Umbilical cord (tissue), 2 donors: ENCODE measurements around a stretch of chr2.

DNA sequence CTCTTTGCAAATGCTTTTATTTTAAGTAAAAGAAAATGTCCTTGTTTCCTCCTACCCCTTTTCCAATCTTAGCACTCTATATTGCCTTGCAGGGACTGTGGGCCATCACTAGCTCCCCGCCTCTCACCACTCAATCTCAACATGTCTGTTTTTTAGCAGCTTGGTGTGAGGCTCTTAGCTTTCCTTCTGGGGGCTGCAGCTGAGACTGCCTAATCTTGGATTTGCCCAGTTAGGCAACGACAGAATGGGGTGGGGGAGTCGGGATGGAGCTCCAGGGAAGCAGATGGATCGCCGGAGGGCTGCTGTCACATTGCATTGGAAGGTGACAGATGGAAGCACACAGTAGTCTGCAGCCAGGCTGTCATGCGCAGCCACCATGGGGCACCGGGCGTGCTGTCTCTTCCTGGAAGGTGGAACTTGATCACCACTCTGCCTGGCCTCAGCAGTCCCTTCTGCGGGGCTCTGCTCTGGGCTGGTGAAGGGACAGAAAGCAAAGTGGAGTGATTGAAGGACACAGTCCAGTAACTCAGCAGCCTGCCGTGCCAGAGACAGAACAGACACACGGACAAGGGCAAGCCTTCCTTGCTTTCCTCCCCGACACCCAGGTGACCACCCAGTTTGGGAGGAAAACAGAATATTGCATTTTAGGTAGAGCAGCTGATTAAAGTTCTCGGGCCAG lies 40.7 kb downstream of the RNF144A start:
- RAMPAGE, long total RNA = no peak

- RAMPAGE, long total RNA = no peak
Observed at GRCh38 chr2:6992106-6992503, 74.9 kb downstream of the RNF144A start.

DNA sequence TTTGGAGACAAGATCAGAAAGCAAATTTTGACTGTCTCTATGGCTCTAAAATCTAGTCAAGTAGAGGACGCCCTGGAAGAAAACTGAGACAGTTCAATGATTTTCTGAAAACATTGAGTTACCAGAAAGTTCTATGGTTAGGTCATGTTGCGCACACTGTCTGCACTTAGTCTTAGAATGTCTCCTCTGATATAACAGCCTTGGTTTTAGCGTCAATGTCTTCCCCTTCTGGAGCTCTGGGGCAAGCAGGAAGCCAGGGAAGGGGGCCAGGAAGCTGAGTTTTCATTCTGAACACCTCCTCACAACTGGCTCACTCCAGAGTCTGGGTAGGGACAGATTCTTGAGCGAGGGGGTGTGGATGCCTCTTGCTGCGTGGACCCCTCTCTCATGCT lies 99.5 kb downstream of the RNF144A start:
- RAMPAGE, long total RNA = no peak

- RAMPAGE, long total RNA = no peak
Observed at GRCh38 chr2:7026603-7027170, 109.5 kb downstream of the RNF144A start.

- RAMPAGE, long total RNA = no peak
Observed at GRCh38 chr2:7038362-7039086, 121.3 kb downstream of the RNF144A start.

DNA sequence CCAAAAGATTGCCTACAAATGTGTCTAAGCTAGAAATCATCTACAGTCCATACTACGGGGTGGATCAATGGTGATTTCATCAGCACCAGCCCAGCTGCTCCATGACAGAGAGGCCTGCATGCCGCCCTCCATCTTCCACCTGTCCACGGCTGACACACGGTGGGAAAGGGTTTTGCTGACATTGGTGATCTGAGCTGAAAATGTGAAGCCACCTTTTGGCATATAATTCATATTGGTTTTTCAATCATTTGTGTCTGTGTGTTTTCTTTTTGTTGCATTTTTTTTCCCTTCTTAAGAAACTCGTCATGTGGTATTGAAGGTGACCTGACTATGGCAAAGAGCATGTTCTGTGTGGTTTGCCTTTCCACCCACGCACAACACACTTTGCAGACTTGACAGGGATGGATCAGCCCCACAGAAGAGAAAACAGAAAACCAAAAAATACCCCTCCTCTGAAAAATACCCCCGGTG lies 533.1 kb downstream of the RNF144A start:
- RAMPAGE, long total RNA = no peak

- RAMPAGE, long total RNA = no peak
Observed at GRCh38 chr2:7567504-7568052, 650.4 kb downstream of the RNF144A start.

DNA sequence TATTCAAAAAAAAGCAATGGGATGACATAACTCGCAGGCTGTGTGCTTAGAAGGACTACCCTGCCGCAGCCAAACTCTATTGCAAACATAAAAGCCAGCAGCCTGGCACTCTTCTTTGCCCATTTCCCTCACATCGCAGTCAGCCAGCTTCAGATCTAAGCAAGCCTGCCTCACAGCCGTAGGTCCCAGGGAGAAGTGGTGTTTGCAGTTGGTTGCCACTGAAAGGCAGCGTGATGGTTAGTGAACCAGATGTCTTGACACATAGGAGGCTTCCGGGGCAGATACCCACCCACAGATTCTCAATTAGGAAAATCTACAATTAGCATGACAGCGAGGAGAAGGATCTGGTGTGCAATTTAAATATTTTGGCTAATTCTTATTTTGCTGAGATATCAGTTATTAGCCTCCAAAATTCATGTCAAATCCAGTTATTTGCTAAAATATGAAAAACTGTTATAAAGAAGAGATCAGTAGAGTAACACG lies 655.3 kb downstream of the RNF144A start:
- RAMPAGE, long total RNA = no peak

- RAMPAGE, long total RNA = no peak
Observed at GRCh38 chr2:7745308-7745847, 828.2 kb downstream of the RNF144A start.

DNA sequence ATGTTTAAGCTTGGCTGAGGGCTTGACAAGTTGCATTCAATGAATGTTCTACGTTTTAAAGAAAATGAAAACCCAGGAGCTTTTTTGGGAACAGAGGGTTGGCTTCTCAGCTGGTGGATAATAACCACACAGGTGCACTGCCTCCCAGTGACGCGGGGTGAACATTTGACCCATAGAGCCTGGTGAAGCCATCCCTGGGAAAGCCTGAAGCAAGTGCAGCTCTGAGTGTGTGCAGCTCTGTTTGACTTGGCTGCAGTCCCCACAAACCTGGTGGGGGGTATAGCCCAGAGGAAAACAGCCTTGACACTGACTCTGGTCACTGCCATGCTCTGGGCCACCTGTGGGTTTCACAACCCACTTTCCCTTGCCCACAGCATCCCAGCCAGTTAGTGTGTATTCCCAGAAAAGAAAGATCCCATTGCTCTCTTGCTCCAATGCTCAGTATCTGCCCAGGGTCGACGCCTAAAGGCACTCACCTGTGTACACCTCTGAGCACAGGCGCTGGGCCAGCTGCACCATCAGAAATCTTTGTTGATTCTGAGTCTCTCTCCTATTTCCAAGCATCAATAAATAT lies 875.0 kb downstream of the RNF144A start:
- RAMPAGE, long total RNA = no peak

- RAMPAGE, long total RNA = no peak
Observed at GRCh38 chr2:8003415-8004111, 678.3 kb upstream of the ID2 start.

- RAMPAGE, long total RNA = no peak
Observed at GRCh38 chr2:8116642-8117187, 565.1 kb upstream of the ID2 start.

- RAMPAGE, long total RNA = no peak
Observed at GRCh38 chr2:8120928-8121605, 560.8 kb upstream of the ID2 start.

GRCh38 chr2:8193482-8194777 lies 487.9 kb upstream of the ID2 start:
- RAMPAGE, long total RNA = no peak

DNA sequence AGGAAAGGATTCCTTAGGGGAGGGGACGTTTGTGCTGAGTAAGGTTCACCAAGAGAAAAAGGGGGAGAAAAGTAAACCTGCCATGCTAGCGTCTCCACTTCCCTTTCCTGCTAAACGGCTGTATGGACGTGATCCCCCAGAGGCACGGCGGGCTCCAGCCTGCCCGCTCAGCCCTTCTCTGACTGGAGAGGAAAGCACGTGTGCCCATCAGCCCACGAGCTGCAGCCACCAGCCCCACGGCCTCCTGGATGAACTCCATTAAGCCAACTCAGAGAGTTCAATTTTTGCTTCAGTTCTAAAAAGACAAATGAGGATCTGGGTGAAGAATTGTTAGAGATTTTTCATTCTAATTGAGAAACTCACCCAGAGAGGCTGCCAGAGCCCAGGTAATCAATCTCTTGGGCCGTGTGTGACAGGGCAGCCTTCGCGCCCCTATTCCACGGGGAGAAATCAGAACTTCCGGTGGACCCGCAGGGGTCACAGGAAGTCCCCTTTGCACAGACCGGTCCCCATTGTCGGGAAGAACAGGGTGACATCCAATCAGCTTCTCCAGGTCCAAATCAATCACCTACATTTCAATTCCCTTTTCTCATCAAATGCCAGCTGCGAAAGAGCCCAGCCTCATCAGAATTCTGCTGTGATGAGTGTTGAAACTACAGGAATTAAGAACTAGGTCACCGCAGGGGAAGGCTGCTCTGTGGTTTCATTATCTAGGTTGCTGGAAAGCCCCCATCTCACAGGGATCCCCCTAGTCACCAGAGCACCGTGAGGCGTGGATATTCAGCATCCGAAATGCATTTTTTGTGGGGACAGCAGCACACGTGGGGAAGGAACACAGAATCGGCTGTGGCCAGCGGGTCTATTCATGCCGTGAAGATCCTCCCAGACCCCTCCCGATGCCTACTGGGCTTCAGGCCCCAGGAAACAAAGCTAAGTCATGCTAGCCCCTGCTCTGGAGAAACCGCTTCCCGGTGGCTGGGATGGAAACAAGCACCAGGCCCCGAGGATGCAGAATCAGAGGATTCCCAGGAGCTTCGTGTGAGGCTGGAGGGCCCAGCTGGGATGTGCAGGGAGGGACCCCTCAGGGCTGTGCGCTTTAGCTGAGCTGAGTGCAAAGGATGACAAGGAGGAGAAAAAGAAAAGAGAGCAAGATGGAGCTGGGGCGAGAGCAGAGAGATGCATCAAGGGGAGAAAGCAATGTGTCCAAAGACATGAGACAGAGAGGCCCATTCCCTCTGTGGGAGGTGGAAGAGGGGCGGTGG lies 193.8 kb upstream of the ID2 start:
- RAMPAGE, long total RNA = no peak

GRCh38 chr2:8553597-8554179 lies 128.2 kb upstream of the ID2 start:
- RAMPAGE, long total RNA = no peak

DNA sequence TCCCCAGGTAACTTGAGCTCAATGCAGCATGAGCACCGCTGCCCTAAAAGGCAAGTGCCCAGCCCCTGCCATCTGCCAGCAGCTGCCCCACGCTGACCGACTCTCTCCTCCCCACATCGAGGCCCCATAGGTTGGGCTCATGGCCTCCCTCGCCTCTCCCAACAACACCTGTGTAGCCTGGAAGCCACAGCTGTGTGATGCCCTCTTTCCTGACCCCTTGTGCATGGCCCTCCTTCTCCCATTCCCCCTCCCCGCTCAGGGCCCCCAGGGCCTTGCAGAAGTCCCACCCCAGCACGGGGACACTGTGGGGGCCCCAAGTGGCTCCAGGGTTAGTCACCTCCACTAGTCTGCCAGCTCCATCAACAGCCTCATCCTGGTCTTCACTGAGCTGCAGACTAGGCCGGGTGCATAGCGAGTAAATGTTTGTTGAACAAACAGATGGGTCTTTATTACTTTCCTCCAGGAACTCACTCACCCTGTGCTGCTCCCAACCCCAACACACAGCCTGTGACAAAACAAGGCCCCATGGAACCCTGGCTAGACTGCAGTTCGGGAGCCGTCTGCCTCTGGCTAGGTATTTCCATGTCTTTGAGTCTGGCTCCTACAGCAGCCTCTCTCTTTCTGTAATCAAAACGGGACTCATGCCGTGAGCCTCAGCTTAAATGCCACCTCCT lies 110.0 kb upstream of the ID2 start:
- RAMPAGE, long total RNA = no peak

- RAMPAGE, long total RNA = no peak
Observed at GRCh38 chr2:8656055-8656662, 25.7 kb upstream of the ID2 start.

DNA sequence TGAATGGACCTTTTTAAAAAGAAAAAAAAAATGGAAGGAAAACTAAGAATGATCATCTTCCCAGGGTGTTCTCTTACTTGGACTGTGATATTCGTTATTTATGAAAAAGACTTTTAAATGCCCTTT lies 1.8 kb downstream of the ID2 start:
- RAMPAGE, long total RNA = no peak

DNA sequence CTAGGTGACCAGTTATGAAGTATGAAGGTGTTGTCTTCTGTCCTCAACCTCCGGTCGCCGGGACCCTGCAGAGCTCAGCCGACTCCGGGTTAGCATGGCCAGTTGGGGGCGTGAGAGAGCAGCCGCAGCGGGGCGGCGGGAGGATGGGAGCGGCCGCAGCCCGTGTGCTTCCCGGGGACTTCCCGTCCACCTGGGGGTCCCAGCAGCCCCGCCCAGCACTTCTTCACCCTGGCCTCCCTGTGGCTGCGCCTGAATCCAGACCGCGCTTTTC lies 11.4 kb downstream of the ID2 start:
- RAMPAGE, long total RNA = no peak